ENCODE measurements around the genes KNSTRN, CHST14 and DLL4.

GRCh38 chr15:39622707-39623146 is 41.8 kb downstream of the THBS1 start:
- PRO-cap: no peak

- PRO-cap: no peak
Measured at GRCh38 chr15:40054784-40055167, 15.8 kb upstream of the SRP14 start.

DNA sequence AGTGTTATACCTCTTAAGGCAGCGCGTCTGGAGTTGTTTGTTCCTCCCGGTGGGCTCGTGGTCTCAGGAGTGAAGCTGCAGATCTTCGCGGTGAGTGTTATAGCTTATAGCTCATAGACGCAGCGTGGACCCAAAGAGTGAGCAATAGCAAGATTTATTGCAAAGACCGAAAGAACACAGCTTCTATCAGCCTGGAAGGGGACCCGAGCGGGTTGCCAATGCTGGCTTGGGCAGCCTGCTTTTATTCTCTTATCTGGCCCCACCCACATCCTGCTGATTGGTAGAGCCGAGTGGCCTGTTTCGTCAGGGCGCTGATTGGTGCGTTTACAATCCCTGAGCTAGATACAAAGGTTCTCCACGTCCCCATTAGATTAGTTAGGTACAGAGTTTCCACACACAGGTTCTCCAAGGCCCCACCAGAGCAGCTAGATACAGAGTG is 34.5 kb downstream of the BMF start:
- PRO-cap: no peak

- PRO-cap: no peak
Measured at GRCh38 chr15:40239996-40240860, 1.4 kb downstream of the PAK6 start.

DNA sequence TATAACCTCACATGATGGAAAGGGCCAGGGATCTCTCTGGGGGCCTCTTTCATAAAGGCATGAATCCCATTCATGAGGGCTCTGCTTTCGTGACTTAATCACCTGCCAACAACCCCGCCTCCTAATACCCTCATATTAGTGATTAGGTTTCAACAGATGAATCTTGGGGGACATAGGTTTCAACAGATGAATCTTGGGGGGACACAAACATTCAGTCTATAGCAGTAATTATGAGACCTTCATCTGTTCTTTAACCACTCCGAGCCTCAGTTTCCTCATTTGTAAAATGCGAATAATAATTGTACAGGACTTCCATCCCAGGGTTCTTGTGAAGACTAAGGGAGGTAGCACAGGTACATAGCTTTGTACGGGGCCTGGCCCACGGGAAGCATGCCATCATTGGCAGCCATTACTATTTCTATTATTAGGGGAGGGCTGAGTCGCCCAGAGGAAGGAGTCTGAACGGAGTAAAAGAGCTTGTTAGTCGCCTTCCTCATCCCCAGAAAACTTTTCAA is 10.3 kb downstream of the PAK6 start:
- PRO-cap: no peak

DNA sequence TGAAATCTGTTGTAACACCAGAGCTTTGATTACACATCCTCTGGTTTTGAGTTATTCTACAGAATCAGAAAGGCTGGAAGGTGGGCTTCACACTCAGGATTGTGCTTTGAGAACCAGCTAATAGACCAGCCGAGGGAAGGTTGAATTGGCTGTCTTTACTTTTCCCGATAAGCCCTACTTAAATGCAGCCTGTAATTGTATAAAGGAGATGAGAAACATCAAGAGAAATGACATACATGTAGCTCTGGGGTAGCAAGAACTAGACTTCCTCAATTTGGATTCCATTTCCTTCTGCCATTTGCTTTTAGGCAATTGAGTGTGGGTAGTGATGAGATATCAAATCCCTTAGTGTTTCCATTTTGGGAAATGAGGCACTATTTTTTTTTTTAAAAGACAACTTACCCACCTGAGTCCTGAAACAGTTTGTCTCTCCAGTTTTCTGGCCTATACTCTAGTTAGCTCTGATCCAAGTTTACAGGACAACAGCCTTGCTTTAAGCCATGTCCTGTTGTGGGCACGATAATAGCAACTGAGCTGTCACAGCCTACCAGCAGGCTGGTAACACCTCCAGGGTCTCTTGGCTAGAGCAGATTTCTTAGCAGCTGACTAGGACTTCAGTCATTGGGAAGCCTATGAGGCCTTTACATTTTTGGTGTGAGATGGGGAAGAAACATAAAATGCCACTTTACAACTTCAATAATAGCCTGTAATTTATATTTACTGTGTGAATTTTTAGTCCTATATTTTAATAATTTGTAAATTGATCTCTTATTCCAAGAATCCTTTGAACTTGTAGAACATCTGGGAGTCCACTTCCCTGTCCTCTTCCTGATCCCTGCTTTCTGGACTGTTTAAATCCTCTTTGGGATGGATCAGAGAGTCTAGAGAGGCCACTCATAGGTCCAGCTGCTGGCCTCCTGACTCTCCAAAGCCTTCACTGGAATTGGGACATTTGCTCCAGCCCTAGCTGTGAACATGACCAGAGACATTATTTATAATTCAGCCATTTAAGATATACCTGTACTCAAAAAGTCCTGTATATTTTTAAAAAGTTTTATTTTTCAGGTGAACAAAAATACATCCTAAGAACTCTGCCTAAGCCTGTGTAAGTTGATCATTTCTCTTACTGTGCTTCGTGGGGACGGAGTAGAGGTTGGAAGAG is 2.5 kb downstream of the INAFM2 start:
- PRO-cap: no peak

GRCh38 chr15:40353664-40354150 is 2.9 kb downstream of the PHGR1 start:
- PRO-cap: no peak

DNA sequence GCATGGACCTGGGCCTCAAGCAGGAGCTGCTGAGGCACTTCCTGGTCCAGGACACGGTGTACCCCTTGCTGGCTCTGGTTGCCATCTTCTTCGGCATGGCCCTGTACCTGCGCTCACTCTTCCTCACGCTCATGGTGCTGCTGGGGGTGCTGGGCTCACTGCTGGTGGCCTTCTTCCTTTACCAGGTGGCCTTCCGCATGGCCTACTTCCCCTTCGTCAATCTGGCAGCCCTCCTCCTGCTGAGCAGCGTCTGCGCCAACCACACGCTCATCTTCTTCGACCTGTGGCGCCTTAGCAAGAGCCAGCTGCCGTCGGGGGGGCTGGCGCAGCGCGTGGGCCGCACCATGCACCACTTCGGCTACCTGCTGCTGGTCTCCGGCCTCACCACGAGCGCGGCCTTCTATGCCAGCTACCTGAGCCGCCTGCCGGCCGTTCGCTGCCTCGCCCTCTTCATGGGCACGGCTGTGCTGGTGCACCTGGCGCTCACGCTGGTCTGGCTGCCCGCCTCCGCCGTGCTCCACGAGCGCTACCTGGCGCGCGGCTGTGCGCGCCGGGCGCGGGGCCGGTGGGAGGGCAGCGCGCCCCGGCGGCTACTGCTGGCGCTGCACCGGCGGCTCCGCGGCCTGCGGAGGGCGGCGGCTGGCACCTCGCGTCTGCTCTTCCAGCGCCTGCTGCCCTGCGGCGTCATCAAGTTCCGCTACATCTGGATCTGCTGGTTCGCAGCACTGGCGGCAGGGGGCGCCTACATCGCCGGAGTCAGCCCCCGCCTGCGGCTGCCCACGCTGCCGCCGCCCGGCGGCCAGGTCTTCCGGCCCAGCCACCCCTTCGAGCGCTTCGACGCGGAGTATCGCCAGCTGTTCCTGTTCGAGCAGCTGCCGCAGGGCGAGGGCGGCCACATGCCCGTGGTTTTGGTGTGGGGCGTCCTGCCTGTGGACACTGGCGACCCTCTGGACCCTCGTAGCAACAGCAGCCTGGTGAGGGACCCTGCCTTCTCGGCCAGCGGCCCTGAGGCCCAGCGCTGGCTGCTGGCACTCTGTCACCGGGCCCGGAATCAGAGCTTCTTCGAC is 9.8 kb downstream of the DISP2 start:
- PRO-cap: no peak

DNA sequence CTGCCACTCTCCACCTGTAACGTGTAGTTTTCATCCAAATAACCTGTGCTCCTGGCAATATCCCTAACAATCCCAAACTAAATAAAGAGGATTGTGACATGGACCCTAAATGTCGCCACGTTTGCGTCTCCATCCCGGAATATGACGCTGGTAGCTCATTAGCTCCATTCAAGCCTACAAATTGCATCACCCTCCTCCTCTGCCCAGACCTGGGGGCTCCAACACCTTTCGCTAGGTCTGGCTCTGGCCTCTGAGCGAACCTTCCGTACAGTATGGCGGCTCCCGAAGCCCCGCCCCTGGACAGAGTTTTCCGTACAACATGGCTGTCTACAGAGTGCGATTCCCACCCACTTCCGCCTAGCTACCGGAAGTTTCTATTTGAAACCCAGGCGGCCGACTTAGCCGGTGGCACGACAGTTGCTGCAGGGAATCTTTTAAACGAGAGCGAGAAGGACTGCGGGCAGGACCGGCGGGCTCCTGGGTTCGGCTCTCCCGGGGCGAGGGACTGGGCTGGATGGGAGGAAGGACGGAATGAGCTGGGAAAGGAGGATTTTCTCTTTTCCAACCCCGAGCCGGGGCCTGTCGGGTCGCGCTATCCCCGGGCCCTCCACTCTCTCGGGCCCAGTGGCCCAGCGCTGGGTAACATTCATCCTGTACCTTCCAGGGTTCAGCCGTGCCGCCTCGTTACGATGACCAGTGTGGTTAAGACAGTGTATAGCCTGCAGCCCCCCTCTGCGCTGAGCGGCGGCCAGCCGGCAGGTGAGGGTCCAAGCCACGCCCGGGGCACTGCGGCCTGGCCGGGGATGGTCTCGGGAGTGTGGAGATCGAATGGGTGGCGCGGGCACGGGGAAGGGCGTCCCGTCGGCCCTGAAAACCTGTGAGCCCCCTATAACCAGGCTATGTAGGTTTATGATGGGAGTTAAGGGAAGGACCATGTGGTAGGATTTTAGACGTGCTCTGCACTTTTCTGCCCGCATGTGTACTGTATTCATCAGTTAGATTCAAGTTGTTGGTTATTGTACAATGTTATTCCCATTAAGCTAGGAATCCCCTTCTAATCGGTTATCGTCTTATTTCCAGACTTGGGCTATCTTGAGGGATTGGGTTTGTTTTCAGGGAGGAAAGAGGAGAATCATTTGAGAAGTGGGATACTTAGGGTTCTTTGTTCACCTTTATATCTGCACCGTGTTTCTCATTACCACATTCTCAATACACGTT is at the start of gene KNSTRN:
KNSTRN (plus strand) TSS at position 158 of the 1,218 bp plus-strand sequence.
- PRO-cap: unidirectional peak, plus-strand start at position 392 of the sequence

DNA sequence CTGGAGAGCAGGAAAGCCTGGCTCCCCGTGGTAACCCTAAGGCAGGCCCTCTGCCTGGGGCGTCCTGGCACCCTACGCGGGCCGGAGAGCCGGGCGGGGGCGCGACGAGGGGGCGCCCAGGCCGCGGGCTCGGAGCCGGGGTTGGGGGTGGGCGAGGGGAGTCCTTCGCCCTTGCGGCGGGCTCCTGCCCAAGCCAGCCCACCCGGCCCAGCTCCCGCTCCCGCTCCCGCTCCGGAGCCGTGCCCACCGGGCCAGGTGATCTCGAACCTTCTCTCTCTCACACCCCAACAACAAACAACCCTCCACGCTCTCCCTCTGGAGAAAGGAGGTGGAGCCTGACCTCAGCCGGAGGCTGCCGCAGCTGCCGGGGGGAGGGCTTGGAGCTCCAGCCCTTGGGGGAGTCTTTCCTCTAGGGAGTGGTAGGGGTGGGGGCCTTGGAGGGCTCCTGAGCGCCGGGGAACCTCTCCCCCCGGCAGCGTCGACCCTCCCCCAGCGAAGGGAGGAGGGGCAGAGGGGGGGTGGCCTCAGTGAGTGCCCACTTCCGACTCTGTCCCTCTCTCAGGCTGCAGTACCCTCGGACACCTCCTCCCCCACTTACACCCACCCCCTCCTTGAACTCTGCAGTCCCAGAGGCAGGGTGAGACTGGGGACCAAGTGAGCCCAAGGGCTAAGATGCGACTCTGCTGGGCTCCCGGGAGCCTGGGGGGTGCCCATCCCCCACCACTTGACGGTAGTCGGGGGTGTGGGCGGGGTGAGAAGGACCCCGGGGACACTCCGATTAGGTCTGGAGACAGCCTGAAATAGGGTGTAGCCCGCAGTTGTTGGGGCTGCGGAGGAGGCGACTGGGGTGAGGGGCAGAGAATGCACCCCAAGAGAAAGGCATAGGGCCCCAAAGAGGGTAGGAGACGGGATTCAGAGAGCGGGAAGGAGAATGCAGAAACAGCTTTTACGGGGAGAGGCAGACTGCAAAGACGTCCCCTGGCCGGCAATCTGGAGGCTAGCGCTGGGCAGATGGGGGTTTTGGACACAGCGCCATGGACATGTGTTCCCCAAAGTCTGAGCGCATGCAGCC is 4.4 kb upstream of the BAHD1 start:
- PRO-cap: no peak

- PRO-cap: bidirectional peak, plus-strand start at chr15:40470965, minus-strand start at chr15:40470913; unidirectional peak, plus-strand start at chr15:40470965
Measured at GRCh38 chr15:40470473-40471305, at the start of gene CHST14. Gene CHST14, plus strand, starts transcription at chr15:40470984.

DNA sequence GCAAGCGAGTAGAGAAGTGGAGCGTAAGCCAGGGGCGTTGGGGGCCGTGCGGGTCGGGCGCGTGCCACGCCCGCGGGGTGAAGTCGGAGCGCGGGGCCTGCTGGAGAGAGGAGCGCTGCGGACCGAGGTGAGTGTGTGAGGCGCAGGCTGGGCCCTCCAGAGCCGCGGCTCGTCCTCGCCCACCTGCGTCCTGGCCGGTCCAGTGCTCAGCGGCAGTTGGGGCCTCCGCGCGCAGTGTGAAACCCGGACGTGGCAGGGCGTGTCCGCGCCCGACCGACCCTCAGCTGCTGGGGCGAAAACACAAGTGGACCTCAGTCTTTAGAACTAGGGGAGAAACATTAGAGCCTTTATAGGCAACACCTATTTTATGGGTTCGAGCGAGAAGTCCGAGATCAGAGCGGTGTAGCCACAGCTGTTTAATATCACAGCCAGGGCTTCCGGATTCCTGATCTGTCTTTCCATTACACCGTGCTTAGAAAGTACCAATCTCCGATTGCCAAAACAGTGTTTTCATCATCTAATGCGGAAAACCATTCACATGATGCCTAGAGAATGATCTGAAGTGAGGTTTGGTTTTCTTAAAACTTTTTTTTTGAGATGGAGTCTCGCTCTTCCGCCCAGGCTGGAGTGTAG is 441 bp downstream of the RAD51 start:
- PRO-cap: no peak

- PRO-cap: no peak
Measured at GRCh38 chr15:40857607-40858096, 13.8 kb downstream of the SPINT1 start.

DNA sequence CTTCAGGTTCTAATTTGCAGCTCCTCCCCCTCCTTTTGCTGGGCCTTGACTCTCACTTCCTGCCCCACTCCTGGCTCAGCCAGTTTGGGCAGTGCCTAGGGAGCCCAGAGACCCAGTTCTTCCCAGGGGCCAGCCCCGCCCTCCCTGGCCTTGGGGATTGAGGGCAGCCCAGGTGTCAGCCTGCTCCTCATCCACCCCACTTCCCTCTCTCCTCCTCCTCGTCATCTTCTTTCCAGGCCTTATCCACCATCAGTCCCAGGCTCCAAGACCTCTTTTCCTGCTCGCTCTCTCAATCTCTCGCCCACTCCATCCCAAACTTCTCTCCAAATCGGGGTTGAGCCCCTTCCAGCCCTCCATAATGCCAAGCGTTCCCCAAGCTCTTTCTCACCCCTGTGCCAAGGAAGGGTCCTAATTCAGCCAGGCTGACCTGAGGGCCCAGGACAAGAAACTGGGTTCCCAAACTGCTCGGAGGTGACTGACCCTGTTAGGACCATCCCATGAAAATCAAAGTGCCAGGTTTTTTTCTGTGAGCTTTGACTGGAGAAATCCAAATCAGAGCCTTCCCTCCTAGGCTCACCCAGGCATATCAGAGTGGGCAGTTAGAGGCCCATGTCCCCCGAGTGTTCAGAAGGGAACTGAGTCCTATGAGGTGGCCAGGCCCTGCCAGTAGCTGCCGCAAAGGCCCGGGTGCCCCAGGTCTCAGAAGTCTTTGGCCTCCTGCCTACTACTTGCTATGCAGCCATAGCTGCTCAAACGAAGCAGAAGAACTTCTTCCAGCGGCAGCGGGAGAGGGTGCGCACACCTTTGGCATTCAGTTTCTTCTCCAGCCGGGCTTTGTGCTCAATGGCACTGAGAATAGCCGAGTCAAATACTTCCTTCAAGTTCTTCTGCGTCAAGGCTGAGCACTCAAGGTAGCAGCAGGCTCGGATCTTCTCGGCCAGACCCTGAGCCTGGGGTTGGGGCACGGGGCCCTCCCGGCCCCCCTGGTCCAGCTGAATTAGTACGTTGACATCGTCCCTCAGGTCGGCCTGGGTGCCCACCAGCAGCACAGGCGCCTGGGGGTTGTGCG is 1.4 kb downstream of the RHOV start:
- PRO-cap: no peak

DNA sequence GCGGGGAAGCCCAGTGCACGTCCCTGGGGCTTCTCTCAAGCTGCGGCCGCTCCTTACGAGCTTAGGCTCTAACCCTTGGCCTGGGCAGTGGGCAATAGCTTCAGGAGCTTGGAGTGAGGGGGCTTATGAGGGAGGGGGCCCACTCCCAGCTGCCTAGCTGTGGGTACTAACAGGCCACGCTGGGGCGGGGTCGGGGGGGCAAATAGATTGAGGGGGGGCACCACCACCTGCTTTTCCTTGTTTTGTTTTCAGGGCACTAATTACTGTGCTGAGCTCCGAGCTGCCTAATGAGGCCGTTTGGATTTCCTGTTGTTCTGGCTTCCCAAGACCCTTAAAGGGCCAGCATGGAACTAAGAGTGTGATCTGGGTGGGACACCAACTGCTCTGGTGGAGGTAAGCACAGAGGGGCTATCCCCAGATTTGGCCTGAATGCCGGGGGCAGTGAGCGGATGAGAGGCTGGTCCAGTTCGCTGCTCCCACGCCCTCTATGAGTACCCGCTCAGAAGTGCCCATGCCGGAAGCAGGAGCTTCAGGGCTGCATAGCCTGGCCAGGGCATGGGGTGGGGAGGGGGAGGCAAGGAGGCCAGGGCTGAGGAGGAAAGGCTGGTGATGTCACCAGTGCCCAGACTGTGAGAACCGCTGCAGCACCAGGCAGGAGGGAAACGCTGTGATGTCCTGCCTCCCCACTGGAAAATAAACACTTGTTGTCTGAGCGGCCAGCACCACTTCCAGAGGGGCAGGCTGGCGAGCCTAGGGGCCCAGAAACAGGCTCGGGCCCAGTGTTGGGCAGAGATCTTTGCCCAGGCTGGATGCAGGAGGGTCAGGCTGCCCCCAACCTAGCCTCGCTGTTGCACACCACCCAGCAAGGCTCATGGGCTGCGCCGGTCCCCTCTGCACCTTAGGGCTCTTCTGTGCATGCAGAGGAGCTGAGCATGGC is 11.1 kb upstream of the DLL4 start:
- PRO-cap: no peak

- PRO-cap: unidirectional peak, plus-strand start at chr15:40929340
Measured at GRCh38 chr15:40928767-40929701, at the start of gene DLL4. Gene DLL4, plus strand, starts transcription at chr15:40929340.

- PRO-cap: no peak
Measured at GRCh38 chr15:40957142-40958083, 4.1 kb downstream of the CHAC1 start.

DNA sequence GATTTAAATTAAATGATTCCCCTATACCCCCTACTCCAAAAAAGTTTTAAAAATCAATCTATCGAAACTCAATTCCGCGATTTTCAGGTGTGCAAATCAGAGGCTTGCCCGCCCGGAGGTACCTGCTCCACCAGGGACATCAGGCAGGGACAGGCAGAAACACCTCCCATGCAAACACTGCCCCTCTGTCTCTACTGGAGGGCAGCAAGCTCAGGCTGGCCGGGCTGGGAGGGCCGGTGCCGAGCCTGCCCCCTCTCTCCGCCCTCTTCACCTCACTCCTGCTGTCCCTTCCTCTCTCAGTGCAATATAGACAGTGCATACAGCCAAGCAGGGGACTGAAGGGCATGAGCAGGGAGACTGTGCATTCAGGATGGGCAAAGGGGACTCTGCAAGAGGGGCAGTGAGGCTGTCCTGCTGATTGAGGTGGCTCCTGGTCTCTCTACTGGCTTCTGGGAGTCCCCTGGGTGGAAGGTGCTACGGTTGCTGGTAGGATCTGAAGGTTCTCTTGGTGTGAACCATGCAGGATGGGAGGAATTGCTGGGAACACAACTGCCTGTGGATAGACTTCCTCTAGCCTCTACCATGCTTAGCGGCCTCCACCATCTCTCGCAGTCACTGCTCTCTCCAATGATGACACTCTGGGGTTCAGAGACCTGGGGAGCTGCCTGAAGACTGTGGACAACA is 26.0 kb downstream of the CHAC1 start:
- PRO-cap: no peak

- PRO-cap: bidirectional peak, plus-strand start at chr15:41284006, minus-strand start at chr15:41283770
Measured at GRCh38 chr15:41283432-41284457, 48.6 kb downstream of the OIP5 start.

DNA sequence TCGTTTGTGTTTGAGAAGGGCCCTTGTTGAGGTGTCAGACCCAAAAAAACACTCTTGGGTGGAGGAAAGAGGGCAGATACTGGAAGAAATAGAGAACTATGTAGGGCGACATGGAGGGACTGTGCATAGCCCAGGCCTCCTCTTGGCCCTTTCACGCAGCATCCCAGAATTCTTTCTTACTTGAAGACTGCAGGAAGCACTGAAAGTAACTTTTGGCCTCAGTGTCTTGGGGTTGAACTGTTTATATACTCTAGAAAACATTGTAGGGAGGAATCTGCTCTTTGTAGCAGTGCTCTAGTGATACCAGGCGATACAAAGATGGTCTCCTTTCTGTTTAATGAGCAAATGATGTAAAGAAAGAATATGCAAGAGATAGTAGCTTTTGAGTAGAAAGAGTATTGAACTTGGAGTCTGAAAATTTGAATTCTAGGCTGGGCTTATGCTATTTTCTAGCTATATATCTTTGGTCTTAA is 1.0 kb downstream of the RTF1 start:
- PRO-cap: no peak